Type B pancreatic cell (in vitro differentiated cells): ENCODE data around the genes PRSS33, ZG16B and ZNF263.

- PRO-cap: no peak
Observed at GRCh38 chr16:2787402-2788099, at the start of gene PRSS33. Gene PRSS33, minus strand, starts transcription at chr16:2787560.

DNA sequence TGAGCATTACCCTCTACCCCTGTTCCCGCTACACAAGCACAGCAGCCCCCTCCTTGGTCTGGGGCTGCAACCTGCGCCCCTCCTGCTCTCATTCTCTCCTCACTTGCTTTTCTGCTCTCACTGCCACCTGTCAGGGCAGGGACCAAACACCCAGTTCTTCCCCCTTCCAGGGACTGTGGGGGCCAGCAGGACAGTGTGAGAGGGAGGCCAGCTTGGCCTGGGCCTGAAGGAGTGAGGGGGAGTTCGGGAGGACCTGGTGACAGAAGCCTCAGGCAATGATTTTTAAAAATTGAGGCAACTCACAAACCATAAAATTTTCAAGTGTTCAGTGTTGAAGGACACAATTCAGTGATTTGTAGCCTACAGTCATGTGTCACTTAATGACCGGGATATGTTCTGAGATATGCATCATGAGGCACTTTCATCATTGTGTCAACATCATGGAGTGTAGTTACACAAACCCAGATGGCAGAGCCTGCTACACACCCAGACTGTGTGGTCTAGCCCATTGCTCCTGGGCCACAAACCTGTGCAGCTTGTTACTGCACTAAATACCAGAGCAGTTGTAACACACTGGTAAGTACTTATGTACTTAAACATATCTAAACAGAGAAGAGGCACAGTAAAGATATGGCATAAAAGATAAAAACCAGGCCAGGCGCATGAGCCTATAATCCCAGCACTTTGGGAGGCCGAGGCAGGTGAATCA lies 1.5 kb downstream of the PRSS41 start:
- PRO-cap: no peak

- PRO-cap: no peak
Observed at GRCh38 chr16:2829538-2830568, at the start of gene ZG16B. Gene ZG16B, plus strand, starts transcription at chr16:2830303.

DNA sequence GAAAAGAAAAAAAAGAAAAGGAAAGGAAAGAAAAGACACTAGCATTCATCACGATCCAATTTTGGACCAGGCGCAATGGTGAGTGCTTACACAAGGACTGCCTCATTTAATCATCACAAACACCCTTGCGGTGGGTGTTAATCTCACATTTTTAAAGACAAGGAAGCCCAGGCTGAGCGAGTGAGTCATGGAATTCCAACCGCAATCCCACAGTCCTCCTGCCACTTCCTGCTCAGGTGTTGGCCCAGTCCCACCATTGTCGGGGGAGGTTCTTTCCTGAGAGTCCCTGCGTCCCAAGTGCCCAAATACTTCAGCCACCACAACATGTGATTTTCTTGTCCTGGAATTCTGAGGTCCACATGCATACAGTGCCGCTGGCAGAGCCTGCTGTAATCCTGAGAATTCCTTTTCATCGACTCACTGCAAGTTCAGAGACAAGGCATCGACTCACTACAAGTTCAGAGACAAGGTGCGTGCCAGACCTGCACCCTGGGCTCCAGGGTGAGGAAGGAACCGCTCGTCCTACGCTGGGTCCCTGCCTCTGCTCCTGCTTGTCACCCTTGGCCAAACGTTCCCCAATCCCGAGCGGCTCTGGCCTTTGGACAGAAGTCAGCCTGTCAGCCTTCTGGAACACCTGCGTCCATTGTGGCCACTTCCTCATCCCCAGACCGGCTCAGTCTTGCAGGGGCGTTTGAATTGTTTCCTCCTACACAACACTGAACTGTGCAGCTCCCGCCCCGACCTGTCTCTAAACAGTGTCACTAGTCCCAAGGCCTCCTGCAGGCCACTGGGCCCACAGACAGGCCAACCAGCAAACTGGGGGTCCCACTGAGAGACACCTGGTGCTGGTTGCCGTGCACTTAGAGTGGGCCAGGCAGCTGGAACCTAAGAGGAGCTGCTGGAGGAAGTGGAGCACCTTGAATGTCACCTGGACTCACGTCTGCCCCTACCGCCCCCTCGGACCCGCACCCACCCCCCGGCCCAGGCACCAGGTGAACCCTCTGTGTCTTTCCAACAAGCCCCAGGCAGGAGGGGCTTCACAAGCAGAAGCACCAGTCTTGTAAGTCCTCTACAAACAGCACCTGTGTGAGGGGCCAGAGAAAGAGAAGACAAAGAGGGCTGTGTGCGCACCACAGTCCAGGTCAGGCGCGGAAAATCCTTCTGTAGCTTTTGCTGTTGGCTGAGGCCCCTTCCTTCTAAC lies 6.0 kb downstream of the ZG16B start:
- PRO-cap: no peak

DNA sequence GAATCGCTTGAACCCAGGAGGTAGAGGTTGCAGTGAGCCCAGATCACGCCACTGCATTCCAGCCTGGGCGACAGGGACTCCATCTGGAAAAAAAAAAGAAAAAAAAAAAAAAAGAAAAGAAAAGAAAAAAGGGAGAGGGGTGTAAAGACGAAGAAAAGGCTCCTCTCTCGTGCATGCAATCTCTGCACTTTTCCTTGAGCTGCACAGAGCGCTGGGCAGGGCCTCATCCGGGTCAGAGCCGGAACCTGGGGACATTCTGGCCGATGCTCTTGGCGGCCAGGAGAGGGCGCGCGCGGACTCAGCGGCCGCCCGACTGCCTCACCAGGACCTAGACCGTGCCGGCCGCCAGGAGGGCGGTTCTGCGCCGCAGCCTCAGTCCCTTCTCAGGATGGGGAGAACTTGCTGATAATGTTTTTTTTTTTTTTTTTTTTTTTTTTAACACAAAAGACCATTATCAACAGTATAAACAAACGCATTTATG lies 8.2 kb upstream of the FLYWCH2 start:
- PRO-cap: no peak

DNA sequence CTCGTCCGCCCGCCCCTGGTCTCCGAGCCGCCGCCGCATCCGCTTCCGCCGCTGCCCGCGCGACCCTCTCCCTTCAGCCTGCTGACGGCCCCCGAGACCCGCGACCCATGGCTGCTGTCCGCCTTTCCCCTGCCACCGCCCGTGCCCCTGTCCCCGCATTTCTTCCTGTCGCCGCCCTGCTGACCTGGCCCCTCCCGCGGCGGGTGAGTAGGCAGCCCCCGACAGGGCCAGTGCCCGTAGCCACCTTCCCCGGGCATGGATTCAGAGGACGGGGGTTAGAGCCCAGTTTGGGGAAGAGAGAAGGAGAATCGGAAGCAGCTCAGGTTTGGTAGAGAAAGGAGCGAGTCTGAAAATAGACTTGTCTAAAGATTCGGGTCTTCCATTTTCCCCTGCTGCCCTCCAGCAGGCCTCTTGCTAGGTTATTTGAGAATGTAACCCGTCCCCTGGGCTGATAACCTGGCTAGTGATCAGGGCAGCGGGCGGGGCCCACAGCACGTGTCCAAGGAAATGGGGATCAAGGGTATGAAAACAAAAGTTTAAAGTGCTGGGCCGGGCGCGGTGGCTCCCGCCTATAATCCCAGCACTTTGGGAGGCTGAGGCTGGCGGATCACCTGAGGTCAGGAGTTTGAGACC lies 7.9 kb upstream of the CLDN9 start:
- PRO-cap: bidirectional peak, plus-strand start at position 229 of the sequence, minus-strand start at position 84 of the sequence

DNA sequence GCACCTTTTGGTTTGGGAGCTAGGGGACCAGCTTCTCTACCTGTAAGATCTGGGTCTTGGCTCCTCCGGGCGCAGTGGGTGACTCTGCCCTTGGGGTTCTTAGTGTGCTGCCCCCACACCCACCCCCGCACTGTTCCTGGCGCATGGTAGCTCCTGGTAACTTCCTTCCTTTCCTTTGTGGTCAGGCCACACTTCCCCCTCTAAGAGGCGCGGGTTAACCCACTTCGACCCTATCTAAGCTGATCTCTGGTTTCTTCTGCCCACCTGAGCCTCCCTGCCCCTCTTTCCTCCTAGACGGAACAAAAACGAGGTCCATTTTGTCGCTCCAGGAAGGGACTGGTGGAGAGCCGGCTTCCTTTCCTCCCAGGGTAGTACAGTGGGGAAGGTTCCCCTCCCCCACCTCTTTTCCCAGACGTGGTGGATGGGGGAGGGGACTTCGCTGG lies 4.7 kb upstream of the CLDN9 start:
- PRO-cap: no peak

GRCh38 chr16:3085913-3086366 lies 13.2 kb downstream of the ZSCAN10 start:
- PRO-cap: no peak

DNA sequence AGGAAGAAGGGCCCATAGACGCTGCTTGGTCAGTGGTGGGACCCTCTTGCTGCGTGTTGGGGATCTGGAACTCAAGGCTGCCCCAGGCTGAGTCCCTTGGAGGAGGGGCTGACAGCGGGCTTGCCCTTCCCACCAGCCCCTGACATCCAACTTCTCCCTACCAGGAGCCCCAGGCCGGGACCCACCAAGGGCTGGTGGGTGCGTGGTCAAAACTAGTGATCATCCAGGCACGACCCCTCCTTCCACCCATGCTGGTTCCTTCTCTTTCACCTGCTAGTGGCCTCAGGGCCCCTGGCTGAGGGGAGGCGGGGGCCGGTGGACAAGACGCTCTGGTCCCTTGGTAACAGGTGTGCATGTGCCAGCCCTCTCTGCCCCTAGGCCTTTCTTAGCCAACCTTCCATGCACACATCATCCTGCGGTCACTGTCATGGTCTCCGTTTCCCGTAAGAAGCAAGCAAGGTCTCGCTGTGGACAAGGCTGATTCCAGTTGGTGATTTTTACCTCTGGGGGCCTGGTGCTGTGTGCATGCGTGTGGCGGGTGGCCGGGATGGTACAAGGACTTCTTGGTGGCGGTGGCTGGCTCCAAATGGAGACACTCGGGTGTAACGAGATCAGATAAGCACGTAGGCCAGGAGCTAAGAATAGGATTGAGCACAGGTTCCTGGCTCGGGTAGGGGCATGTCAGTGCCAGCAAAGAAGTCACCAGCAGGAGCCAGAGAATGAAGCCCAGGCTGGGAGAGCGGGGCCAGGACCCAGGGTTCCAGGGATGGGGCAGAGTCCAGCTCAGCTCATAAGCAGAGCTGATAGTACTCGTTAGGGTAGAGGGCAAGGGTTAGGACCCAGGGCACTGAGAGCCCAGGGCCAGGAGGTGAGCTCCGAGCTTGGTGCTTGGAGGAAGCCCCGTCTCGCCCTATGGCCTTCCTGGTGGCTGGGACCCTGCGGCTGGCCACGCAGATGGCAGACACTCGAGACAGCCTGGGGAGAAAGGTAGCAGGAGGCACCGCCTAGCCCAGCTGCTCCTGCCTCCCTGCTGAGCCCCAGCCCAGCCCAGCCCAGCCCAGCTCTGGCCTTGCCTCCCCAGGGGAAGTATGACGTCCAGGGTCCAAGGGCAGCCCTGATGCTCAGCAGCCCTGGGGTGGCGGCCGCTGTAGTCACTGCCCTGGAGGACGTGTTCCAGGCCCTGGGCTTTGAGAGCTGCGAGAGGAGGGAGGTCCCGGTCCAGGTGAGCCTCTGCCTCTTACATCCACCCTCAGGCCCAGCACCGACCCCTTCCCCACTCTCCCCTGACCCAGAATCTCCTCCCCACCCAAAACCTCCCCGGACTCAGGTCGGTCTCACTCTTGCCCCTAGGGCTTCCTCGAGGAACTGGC lies 8.8 kb downstream of the ZNF213 start:
- PRO-cap: no peak

GRCh38 chr16:3180518-3180836 lies 45.6 kb downstream of the ZNF213 start:
- PRO-cap: no peak

- PRO-cap: bidirectional peak, plus-strand start at chr16:3283382, minus-strand start at chr16:3283276; bidirectional peak, plus-strand start at chr16:3283558, minus-strand start at chr16:3283607; bidirectional peak, plus-strand start at chr16:3283939, minus-strand start at chr16:3283849
Observed at GRCh38 chr16:3283130-3284257, at the start of gene ZNF263. Gene ZNF263, plus strand, starts transcription at chr16:3283491.

GRCh38 chr16:3299176-3299901 lies 5.9 kb downstream of the TIGD7 start:
- PRO-cap: no peak

DNA sequence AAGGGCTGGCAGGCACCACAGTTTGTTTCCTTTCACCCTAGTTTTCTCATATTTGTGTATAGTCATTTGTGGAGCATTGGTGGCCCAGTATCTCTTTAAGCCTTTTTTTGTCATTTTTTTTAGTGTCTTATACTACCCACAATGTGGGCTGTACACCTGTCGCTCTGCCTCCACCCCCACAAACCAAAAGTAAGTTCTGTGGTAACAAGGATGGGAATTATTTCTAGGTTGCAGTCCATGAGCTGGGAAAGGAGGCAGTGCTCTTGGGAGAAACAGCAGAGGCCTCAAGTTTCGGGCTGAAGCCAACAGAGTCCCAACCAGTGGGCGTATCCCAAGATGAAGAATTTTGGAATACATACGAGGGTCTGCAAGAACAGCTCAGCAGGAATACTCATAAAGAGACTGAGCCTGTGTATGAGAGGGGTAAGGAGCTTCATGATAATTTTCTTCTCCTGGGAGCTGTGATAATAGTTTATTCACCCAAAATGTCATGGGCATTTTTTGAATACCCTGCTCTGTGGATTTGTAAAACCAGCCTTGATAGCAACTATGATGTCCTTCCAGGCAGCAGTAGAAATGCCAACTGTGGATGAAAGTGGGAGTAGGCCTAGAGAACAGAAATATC lies 6.3 kb downstream of the ZNF75A start:
- PRO-cap: no peak

DNA sequence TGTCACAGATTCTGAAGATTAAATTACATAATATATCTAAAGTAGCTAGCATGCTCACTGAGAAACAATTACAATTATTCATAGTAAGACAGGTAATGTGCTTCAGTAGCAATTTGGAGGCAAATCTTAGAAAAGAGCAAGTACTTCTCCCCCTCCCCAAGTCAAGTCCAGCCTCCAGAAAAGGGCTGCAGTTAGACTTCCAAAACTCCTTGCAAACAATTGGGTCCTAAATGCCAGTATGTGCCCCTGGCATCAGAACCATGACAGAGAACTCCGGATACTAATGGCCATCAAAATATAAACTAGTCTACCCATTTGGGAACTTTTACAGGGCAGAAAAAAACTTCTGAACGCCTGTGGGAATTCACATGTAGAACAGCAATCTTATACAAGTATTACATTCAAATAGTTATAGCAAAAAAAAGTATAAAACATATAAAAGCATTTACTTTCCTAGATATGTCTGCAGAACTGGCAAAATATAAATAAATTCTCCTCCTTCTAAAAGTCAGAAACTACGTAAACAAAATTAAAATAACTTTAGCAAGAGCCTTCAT lies 7.7 kb downstream of the ZNF597 start:
- PRO-cap: no peak

- PRO-cap: bidirectional peak, plus-strand start at chr16:3459304, minus-strand start at chr16:3459164
Observed at GRCh38 chr16:3458944-3459477, 15.5 kb downstream of the NAA60 start.

DNA sequence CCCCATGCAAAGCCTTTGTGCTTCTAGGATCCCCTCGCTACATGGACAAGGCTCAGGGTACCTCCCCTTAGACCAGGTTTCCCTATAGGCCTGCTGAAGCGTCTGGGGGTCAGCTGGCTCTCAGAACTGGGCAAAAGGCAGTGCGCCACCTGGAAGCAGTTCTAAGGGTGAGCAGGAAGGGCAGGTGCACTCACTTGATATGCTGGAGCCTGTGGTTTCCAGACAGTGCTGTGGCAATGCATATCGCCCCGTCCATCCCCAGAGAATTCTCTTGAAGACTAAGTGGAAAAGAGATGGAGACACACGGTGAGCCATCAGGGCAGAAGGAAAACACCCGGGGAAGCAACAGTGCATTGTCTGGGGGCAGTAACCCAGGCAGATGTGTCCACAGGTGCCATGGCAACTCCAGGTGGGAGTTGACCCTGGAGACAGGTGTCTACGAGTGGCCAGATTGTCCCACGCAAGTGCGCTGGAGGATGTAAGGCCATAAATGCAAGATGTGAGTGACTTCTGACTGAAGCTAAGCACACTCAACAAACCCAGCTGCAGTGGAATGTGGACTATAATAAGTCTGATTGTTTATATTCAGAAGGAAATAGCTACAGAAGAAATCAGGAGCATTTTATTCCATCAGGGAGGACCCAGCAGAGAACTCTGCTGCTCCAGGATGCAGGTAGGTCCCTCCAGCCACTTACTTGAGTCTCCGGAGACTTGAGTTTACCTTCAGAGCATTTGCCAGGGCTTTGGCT lies 35.0 kb downstream of the NLRC3 start:
- PRO-cap: no peak

DNA sequence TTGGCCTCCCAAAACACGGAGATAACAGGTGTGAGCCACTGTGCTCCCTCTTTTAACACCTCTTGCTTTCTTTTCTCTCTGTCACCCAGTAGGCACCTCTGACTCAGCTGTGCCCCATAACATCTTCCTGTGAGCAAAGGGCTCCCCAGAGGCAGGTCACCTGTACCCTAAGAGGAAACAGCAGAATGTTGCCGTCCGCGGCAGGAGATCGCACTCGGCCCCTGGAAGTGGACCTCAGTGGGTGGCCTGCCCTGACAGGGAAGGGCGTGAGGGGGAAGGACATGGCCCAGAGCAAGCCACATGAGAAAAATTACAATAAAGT lies 977 bp upstream of the NLRC3 start:
- PRO-cap: no peak

DNA sequence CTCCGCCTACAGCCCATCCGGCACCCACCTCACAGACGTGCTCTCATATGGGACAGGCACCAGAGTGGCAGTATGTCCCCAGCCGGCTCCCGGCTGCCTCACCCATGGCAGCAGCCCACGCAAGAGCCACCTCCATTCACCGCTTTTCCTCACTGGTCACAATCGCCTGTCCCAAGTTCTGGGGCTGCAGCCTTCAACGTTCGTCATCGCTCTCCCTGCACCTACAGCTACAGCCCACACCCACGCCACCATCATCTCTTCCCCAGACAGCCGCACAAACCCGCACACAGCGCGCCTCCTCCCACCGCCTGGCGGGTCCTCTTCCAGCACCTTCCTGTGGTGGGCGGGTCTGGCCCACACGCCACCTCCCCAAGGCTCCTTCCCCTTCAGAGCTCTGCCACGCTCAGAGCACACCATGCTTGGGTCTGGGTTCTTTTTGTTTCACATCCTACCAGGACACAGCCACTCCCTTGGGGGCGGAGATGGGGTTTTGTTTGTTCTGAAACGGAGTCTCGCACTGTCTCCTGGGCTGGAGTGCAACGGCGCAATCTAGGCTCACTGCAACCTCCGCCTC lies 17.6 kb upstream of the TRAP1 start:
- PRO-cap: no peak

DNA sequence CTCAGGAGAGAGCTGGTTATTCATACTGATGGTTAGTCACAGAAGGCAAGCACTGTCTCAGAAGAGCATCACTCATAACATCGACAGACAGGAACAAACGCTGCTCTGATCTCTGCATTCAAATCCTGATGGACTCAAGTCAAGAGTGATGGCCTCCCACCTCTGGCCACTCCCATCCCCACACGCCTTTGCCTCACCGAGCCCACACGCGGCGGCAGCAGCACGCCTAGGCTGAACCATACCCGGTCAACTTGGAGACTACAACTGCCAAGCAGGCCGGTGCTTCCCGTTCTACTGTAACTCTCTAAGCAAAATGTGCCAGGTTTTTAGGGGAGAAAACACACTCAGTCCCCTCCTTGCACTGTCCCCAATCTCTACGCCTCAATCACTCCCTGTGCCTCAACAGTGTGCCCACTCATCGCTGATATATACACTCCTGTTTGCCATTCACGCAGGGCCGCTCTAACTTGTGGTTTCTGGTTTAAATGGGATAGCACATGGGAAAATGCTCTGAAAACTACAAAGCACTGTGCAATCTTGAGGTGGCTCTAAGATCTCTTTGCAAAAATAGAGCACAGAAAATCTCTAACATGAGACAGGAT lies 55.9 kb downstream of the CREBBP start:
- PRO-cap: no peak

DNA sequence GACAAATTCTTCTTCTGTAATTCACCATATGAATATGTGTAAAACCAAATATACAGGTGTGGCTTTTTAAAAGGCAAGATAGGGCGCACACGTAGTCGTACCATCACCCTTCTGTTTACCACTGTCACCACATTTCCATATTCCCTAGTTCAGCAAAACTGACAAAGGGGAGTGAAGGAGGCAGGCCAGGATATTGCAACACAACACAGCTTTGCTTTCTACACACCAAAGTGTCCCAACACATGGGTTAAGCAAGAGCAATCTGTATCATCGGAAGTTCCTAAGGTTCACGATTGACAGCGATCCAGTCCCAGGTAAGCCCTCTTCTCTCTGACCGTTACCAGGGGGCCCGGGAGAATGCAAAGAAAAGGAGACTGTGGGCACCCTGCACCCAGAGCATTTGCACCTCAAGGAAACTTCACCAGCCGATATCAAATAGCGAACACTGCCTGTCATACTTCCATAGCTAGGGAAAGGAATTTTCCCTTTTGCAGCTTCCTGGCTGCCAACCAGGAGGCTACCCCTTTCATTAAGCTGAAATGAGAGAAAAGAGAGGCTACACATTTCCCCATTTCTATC lies 23.1 kb downstream of the CREBBP start:
- PRO-cap: no peak